Temporal lobe (tissue), 2 donors: ENCODE measurements around a stretch of chr17.

GRCh38 chr17:19866907-19867247 lies 859 bp downstream of the ULK2 start:
- RAMPAGE, long total RNA, result no peak

DNA sequence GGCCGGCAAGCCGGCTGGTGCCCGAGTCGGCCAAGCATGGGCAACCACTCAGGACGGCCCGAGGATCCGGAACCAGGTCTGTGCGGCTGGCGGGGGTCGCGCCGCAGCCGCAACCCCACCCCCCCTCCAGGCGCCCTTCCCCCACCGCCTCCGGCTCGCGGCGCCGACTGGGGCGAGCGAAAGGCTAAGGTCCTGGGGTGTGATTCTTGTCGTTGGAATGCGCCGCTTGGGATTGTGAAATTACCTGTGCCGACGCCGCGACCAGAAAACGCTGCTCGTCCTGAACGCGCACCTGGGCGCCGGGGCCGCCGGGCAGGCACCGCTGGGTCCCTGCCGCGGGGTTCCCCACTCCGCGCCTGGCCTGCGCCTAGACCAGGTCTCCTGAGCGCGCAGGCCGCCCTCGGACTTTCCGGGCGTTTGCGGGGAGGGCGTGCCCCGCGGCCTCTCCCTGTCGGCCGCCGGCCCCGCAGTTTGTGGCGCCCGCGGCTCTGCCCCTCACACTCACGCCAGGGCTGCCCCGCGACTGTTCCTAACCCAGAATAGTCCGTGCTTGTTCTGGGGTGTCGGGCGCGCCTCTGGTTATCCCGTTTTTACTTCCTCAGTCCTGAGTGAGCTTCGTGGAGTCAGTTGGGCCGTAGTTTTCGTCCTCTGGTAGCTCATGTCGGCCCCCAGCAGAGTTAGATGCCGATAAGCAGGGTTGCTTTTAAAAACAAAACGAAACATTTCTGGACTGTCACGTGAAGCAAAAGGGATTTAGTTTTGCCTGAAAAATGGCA lies 147.2 kb downstream of the SPECC1 start:
- RAMPAGE, long total RNA, result no peak

GRCh38 chr17:20156937-20157028 lies 147.6 kb downstream of the SPECC1 start:
- RAMPAGE, long total RNA, result no peak

- RAMPAGE, long total RNA, result no peak
These were observed 206.0 kb downstream of the SPECC1 start for GRCh38 chr17:20215222-20215459.

- RAMPAGE, long total RNA, result no peak
These were observed 47.5 kb upstream of the CDRT15L2 start for GRCh38 chr17:20531979-20532519.

GRCh38 chr17:20998201-20998552 lies 44.6 kb downstream of the USP22 start:
- RAMPAGE, long total RNA, result no peak

- RAMPAGE, long total RNA, result no peak
These were observed 31.6 kb downstream of the USP22 start for GRCh38 chr17:21011139-21011615.

DNA sequence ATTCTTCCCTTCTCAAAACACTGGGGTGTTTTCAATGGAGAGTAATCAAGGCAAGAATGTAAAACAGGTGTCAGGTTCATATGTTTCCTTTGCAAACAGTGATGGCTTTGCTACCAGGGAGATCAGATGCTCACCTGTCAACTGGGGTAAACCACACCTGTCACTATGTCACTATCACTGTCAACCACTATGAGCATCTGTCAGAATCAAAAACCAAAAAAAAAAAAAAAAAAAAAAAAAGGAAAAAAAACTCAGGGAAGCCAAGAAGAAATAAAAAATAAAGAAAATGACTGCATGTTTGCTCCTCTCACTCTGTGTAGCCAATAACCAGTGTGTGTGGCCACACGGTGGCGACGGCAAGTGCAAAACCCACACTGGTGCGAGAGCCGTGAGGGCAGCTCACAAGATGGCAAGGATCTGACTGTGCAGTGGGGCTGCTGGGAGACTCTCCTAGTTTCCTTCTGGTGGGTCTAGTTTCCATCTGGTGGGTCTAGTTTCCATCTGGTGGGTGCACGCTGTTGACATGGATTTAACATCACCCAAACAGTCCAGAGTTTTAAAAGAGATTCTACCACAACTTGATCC lies 22.7 kb downstream of the USP22 start:
- RAMPAGE, long total RNA, result no peak

DNA sequence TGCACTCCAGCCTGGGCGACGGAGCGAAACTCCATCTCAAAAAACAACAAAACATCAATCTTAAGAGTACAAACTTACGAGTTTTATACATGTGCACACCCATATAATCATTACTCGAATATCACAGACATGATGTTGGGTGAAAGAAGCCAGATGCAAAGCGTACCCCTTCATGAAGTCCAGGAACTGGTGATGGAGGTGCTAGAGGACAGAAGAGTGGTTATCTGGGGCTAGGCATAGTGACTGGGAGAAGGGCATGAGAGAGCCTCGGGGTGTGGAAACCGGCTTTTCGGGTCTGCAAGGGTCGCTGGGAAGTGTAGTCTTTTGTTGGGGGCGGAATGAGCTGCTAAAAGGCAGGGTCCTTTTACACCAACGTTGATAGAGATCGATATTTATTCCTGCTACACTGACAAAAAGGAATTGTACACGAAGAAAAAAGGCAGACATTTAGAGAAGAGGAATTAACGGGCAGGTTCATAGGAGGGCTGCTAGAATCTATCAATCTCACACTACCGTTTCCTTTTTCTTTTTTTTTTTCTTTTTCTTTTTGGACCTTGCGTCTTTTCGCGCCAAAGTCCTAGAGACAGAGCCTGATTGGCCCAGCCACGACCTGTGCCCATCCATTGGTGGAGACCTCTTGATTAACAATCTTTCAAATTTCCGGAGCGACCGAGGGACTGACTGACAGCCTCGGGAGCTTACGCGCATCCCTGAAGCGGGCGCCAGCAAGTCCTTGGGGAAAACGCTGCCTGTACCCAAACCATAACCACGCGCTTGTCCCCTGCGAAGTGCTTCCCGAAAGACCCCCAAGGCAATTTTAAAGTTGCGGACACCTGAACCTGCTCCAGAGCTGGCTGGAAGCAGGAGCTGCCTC lies 27.7 kb upstream of the DHRS7B start:
- RAMPAGE, long total RNA, result no peak

DNA sequence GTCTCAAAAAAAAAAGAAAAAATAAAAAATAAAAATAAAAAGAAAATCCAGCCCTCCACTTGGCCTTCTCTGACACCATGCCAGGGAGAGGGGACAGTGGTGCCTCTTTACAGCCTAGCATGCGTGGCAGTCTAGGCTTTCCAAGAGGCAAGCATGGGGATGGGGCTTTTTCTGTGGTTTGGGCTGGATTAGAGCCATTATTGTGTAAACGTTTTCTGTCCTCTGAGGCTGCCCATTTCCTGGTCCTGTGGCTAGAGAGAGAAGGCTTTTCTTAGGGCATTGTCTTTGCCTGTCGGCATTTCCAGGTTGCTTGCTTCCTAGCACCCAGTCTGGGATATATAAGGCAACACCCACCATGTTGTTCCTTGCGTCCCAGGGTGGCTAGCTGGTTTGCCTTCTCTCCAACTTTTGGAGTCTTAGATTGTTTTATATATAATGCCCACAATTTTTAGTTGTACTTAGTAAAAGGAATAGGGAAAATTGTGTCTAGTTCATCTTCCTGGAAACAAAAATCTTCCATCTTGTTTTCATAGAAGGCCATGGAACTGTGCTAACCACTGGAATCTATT lies 2.6 kb upstream of the DHRS7B start:
- RAMPAGE, long total RNA, result no peak

DNA sequence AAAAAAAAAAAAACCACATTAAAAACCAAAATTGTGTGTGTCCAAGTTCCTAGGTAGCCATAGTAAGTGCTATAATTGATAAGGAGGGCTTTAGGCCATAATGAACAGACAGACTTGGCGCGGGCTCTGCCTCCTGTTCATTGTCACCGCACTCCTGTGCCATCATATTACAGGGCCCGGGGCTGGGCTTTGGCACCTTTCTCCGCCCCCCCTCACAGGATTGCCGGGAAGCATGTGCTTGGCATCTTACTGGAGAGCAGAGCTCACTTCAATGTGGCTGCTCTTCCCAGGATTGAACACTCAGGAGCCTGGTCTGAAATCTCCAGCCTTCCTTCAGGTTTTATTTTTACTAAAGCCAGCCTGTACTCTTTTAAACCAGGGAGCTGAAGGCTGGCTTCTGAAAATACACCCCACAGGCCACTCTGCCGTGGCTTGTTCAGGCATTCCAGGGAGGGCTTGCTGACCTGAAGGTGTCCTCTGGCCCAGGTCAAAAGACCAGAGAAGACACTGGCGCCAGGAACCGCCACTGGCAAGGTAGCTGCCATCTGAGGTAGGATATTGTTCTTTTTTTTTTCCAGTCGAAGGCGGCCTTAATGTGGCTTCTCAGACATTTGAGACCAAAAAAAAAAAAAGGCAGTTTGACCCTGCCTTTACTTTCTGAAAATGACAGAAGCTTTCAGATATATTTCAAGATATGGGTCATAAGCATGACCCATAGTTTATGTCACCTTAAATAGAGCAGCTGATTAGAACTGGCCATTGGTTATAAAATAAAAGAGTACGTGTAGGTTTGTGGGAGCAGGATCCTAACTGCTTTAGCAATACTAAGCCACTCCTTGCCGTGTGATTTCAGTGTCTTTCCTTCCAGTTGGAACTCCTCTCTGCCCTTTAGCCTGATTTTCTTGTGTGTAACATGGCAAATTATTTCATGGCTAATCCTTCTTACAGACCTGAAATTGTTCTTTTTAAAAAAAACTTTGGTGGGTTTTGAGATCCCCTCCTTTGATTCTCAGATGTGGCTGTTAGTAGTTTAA lies 39.5 kb downstream of the DHRS7B start:
- RAMPAGE, long total RNA, result no peak

- RAMPAGE, long total RNA, result no peak
These were observed 13.3 kb downstream of the TMEM11 start for GRCh38 chr17:21200588-21201184.

DNA sequence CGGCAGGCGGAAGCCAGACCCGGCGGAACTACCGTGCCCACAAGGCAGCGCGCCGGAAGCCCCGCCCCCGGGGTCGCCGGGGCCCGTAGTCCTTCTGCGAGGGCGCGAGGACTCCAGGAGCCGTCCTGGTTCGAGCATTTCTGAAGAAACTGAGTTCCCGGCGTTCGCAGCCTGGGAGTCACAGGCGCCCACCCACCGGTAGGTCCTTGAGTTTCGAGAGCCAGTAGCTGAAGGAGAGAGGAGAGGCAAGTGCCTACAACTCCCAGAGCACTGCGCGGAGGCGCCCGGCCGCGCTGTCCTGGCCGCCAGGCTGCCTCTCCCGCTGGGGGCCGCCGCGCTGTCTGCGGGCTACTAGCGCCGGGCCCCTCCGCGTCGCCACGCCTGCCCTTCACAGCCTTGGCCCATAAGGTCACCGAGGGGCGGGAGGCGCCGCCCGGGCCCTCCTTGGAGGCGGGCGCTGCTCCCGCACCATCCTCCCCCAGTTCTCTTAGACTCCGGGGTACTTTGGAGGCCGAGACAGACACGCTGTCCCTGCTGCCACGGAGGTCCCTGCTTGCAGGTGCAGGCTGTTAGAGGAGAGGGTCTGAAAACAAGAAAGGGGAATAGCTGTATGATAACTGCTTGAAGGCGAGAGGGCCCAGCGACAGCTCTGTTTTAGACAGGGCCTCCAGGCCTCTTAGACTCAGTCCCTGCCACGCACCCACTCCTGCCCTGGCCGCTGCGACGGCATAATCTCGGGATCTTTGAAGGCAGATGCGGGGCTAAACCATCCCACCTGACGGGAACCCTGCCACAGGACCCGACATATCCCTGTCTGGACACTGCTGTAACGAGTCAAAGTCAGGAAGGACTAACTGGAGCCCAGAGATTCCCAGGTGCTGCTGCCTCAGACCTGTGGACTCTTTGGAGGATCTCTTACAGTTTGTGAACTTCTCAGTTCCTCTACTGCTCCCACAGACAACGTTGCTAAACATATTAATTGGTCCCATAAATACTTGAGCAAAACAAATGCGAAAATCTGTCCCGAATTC lies 607 bp upstream of the TMEM11 start:
- RAMPAGE, long total RNA, result no peak

DNA sequence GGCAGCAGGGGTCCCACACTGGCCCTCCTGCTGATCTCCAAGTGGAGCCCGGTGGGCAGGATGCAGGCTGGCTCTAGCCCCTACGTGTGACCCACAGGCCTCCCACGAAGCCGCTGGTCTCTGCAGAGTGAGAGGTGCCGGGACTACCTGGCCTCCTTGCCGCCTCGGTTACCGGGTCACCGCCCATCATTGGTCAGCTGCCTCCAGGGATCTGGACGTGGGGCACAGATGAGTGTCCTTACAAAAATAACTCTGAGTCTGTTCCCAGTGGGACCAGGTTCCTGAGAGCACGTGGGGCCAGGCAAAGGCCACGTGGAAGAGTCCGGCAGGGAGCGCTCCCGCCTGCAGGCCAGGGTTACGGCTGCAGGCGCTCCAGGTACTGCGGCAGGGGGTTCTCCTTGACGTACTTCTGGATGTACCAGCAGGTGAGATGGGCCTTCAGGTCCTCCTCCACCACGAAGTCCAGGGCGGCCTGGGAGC lies 10.2 kb downstream of the NATD1 start:
- RAMPAGE, long total RNA, result no peak

DNA sequence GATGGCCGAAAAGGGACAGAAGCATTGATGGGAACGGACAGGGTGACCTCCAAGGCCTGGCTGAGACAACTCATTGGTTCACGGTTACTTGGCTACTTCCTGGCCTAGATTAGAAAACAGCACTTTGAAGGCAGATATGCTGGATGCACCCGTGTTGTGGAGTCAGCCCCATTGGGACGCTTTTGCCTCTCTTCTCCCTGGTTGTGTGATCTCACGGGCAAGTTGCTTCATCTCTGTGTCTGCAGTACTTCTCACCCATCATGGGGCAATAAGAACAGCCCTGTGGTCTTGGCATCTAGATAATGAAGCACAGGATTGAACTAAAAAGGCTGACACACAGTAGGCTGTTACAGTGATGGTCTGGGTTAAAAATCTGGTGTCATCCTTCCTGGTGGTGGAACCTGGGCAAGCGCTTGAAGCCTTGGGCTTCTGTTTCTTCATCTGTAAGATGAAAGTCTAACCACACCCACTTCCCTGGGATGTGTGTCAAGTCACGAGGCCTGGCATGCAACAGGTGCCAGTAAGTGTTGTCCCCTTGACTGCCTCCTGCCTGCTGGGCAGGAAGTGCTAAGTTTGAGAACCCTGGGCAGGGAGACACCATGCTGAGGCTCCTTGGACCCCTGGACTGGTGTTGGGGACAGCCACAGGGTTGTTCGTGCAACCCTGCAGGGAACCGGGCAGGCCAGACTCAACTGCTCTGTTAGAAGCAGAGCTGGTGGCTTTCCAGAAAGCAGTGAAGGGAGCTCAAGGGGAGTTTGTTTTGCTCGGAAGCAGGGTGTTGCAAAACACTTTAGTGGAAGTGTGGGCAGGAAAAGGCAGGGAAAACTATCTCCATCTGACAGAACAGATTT lies 6.0 kb upstream of the MAP2K3 start:
- RAMPAGE, long total RNA, result no peak

DNA sequence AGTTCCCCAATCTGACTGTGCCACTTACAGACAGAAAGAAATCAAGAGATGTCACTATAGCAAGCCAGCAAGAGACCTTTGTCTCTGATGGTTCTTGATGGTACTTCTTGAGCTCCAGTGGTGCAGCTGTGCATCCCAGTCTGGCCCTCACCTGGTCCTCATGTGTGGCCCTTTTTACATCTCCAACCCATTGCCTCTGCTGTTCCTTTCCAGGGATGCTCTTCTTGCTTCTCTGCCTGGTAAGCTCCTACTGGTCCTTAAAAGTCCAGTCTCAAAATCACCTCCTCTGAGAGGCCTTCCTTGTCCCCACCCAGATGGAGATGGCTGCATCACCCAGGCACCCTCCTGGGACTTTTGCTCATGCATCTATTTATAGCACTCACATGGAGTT lies 2.5 kb upstream of the MAP2K3 start:
- RAMPAGE, long total RNA, result no peak

DNA sequence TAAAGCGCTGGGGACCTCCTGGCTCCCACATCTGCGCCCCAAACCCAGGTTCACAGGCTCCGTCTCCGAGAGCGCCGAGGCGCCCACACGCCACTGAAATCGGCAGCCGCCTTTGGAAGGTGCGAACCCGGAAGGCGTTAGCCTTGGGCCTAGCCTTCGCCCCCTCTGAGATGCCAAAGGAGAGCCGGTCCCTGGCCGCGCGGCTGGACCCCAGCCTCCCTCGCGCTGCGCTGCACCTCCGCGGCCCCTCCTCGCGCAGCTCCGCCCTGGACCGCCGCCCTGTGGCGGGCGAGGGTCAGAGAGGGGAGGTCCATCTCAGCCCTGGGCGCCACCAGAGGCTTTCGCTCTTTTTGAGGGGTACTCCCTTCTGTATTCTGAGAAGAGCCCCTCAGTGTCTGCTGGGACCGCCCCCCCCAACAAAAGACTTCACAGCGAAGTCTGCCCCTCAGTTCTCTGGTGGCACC lies 1.8 kb downstream of the KCNJ12 start:
- RAMPAGE, long total RNA, result no peak

DNA sequence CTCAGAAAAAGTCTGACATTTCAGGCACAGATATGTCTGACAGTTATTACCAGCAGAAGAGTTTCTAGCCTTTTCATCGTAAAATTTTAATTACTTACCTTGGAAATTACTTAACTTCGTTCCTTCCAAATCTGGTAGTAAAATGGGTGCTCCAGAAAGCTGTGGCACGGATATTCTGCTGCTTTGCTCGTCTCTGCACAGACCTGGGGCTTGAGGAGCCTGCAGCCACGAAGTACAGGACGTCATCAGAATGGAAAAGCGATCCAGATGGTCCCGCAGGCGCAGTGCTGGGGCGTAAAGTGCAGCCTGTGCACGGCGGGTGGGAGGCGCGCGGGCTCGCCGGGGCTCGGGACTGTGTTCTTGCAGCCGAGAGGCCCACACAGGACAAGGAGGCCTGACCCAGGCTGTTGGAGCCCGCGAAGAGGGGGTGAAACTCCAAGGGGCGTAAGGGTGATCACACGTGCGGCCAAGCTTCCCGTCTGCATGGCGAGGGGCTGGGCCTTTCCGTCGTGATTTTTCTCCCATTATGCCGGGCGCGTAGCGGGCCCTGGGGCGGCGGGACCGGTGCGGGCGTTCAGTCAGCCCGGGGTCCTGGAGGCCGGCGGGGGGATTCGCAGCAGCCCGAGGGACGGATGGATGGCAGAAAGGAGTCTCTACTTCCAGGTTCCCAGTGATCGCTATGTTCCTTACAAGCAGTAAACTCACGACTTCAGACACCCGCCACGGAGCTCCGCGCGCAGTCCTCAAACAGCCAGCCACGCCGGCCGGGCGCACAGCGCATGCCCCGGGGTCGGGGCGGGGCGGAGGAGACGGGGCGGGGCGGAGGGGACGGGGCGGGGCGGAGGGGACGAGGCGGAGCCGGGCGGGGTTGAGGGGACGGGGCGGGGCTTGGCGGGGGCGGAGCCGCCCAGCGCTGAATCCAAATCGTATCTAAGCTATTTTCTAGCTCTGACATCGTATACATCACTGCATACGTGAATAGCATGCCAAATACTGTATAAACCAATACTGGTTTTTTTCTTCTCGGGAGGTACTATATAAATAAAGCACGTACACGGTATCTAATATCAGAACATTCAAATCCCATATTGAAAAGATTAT lies 141.1 kb upstream of the KCNJ18 start:
- RAMPAGE, long total RNA, result no peak

DNA sequence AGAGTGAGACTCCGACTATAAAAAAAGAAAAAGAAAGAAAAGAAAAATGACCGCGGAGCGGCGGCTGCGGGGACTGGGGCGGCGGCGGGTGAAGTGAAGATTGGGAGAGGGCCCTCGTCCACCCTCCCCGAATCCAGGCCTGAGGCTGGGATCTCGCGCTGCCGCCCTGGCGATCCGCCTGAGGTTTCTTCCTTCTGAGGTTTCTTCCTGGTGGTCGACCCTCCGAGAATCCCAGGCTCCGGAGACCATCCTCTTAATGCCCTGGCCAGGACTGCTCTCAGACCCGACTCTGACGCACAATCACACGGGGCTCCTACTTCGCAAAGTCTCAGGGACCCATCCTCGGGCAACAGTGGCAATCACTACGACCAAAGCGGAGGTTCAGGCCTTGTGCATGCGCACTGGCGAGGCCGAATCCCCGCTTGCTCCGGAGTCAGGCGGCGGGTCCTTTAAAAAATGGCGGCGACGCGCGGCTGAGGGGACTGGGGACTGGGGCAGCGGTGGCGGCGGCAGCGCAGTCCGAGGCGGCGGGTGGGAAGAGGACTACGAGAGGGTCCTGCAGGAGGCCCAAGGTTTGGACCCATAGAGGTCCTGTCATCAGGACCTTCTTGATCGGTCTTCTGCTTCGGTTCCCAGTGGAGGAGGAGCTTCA lies 18.0 kb upstream of the KCNJ18 start:
- RAMPAGE, long total RNA, result no peak

GRCh38 chr17:22304742-22305245 lies 612.5 kb downstream of the KCNJ18 start:
- RAMPAGE, long total RNA, result no peak